ENCODE measurements around a stretch of chr11.

DNA sequence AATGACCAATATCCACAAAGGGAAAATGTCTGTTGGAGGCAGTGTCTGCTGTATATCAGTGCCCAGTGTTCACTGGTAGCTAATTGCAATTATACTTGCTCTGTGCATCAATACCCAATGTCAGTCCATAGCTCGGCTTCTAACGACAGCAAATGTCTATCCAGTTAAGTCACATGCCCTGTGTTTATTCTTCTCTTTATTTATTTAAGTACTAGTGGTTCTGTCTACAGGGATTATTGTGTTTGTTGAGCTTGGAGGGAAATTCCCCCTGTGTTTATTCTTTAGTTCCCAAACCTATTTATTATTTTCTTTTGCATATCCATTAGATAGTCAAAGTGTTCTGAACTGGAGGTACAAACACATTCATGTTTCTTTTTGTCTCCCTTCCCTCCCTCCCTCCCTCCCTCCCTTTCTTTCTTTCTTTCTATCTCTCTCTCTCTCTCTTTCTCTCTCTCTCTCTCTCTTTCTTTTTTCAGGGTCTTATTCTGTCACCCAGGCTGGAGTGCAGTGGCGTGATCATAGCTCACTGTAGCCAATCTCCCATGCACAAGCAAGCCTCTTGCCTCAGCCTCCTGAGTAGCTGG is 18.7 kb downstream of the TSKU start:
- PRO-cap: no peak
- RAMPAGE, long total RNA: no peak
- RRBS: no CpG with 5 or more reads among the region's 3 CpGs

GRCh38 chr11:76820017-76820482 is 36.9 kb downstream of the TSKU start:
- PRO-cap: no peak
- RAMPAGE, long total RNA: no peak
- RRBS: no CpG with 5 or more reads among the region's 4 CpGs

- PRO-cap: no peak
- RAMPAGE, long total RNA: no peak
- RRBS: no CpG with 5 or more reads among the region's 5 CpGs
These were observed 25.2 kb downstream of the ACER3 start for GRCh38 chr11:76885796-76886467.

- PRO-cap: unidirectional peak, plus-strand start at chr11:77028109
- RAMPAGE, long total RNA: no peak
- RRBS: no CpG with 5 or more reads among the region's 5 CpGs
These were observed 6.4 kb upstream of the B3GNT6 start for GRCh38 chr11:77027687-77028287.

GRCh38 chr11:77035005-77036053 is 1.1 kb downstream of the B3GNT6 start:
- PRO-cap: no peak
- RAMPAGE, long total RNA: no peak
- RRBS: no CpG with 5 or more reads among the region's 9 CpGs

DNA sequence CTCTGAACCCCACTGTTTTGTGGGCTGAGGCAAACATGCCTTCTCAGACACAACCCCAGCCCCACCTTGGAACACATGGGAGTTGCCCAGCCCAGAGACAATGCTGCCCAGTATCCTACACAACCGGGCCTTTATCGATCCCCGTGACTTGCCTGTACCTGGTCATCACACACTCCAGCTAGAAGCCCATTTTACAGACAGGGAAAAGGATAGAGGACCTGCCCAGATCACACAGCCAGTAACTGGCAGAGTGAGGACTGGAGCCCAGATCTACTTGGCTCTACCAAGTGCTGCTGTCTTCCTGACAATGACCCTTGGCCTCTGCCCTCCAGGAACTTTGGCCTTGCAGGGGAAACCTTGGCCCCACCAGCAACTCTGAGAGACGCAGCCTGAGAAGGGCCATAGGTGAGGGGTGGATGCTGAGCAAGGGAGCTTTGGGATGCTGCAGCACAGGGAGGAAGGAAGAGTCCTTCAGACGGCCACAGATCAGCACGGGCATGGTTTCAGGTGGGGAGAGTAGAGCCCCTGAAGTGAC is 2.2 kb upstream of the CAPN5 start:
- PRO-cap: no peak
- RAMPAGE, long total RNA: no peak
- RRBS: no CpG with 5 or more reads among the region's 6 CpGs

DNA sequence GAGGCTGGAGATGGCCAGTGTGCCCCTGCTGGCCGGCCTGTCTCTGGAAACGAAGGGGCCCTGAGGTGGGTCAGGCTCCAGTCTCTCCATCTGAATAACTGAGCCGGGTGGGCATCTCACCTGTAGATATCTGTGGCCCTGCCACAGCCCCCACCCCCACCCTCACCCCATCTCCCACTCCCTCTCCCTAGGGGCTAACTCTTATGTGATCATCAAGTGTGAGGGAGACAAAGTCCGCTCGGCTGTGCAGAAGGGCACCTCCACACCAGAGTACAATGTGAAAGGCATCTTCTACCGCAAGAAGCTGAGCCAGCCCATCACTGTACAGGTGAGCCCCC is 5.7 kb upstream of the MYO7A start:
- PRO-cap: no peak
- RAMPAGE, long total RNA: no peak
- RRBS: no CpG with 5 or more reads among the region's 6 CpGs

GRCh38 chr11:77144766-77145195 is 16.7 kb downstream of the MYO7A start:
- PRO-cap: no peak
- RAMPAGE, long total RNA: no peak
- RRBS: 90% methylated on average over 2 of the region's 5 CpGs

DNA sequence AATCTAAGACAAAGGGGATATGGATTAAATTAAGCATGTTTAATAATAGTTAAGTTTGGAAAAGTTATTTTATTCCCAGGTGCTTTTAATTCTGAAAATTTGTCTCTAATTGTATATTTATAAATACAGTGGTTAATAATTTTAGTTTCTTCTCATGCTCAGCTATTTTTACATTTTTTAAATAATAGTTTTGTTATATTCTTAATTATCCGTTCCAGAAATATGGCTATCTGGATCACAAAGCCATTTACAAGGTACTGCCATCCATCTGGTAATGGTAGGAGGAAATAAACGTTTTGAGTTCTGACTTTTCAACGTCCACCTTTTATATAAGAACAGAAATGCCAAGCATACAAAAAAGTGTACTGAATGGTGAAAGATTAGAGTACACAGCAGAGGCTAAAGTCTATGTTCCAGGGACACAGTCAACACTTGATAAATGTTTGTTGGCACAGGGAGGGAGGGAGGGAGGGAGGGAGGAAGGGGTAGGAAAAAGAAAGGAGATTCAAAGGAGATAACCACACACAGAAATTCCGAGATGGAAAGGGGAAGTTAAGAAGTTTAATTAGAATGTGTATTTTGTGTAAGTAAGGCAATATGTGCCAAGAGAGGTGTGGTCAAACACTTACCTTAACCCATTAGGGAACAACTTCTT is 58.3 kb downstream of the GDPD4 start:
- PRO-cap: no peak
- RAMPAGE, long total RNA: no peak
- RRBS: no CpG with 5 or more reads among the region's 4 CpGs

- PRO-cap: no peak
- RAMPAGE, long total RNA: no peak
- RRBS: no CpG with 5 or more reads among the region's 5 CpGs
These were observed 62.7 kb downstream of the PAK1 start for GRCh38 chr11:77411201-77411644.

DNA sequence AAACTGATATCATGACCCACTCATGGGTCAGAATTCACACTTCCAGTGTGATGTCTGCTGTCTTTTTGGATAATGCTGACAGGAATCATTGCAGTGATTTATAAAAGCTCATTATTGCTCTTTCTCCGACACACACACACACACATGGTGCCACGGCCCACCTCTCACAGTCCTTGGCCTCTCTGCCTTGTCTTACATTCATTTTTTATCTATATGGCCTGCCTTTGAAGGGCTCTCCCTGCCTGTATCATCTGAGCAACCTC is 24.4 kb upstream of the PAK1 start:
- PRO-cap: no peak
- RAMPAGE, long total RNA: no peak
- RRBS: no CpG with 5 or more reads among the region's 2 CpGs

DNA sequence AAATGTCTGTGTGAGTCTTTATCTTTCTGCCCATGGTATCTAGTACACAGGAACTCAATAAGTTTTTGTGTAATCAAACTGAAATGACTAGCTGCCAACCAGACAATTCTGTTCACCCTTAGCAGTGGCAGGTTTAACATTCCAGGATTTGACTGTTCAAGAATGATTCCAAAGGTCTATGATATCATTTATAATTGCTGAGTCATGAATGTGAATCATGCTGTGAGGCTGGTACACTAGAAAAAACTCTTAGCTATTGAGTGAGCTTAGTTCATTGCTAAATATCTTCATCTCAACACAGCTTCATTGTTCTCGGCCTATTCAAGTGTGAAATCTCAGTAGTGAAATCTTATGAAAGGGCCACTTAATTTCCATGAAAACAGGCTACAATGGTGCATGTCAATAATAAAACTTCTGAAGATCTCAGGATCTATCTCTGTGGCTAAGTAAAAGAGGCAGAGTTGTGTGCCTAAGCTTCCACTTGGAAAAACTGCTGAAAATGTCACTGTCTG is 12.6 kb downstream of the AQP11 start:
- PRO-cap: no peak
- RAMPAGE, long total RNA: no peak
- RRBS: no CpG with 5 or more reads among the region's 1 CpG

- PRO-cap: no peak
- RAMPAGE, long total RNA: no peak
- RRBS: no CpG with 5 or more reads among the region's 1 CpG
These were observed 21.6 kb downstream of the AQP11 start for GRCh38 chr11:77611309-77611818.

DNA sequence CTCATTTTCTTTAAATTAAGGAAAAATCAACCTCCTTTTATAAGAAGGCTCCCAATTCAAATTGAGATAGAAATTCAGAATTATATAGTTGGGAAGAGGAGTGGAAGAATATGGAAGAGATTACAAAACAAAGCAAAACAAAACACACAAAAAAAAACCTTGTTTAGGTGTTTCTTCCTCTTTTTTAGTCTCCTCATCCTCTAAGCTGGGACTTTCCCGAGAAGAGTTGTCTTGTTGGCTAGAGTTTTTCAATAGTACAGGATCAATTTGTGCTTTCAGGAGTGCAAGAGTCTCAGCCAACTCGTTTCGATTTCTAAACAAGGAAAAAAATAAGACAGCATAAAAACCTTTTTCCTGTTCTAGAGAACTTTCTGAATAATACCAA is 87.8 kb upstream of the CLNS1A start:
- PRO-cap: no peak
- RAMPAGE, long total RNA: no peak
- RRBS: no CpG with 5 or more reads among the region's 3 CpGs

- PRO-cap: no peak
- RAMPAGE, long total RNA: no peak
- RRBS: no CpG with 5 or more reads among the region's 8 CpGs
These were observed 20.3 kb downstream of the KCTD21 start for GRCh38 chr11:78168123-78168477.

DNA sequence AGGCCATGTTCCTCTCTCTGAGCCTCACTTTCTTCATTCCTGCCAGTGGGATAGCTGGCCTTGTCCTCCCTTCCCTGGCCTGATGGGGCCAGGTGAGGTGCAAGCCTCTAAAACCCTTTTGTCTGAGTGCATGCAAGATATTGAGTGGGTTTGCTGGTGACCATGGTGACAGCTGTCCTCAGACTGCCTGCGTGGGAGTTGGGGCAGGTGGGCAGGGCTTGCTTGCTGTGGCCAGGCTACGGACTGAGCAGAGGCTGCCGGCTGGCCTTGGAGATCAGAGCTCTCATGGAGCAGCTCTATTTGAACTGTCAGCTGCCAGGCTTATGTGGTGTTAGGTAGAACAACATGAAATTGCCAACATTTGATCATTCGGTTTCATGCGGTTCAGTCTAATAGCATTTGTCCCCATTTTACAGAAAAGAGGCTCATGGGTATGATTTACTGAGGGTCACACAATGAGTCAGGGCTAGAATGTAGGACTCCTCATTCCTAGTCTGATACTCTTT is 3.7 kb downstream of the USP35 start:
- PRO-cap: no peak
- RAMPAGE, long total RNA: no peak
- RRBS: no CpG with 5 or more reads among the region's 5 CpGs

GRCh38 chr11:78224753-78225489 is 36.2 kb downstream of the USP35 start:
- PRO-cap: no peak
- RAMPAGE, long total RNA: no peak
- RRBS: no CpG with 5 or more reads among the region's 9 CpGs

- PRO-cap: no peak
- RAMPAGE, long total RNA: no peak
- RRBS: no CpG with 5 or more reads among the region's 16 CpGs
These were observed 37.8 kb downstream of the USP35 start for GRCh38 chr11:78226383-78227104.

GRCh38 chr11:78325052-78326164 is 92.2 kb downstream of the GAB2 start:
- PRO-cap: no peak
- RAMPAGE, long total RNA: no peak
- RRBS: no CpG with 5 or more reads among the region's 4 CpGs

- PRO-cap: no peak
- RAMPAGE, long total RNA: no peak
- RRBS: no CpG with 5 or more reads among the region's 12 CpGs
These were observed 1.5 kb upstream of the GAB2 start for GRCh38 chr11:78418820-78419775.